WTC11 (cell line): ENCODE results near the gene SH3BP5.

DNA sequence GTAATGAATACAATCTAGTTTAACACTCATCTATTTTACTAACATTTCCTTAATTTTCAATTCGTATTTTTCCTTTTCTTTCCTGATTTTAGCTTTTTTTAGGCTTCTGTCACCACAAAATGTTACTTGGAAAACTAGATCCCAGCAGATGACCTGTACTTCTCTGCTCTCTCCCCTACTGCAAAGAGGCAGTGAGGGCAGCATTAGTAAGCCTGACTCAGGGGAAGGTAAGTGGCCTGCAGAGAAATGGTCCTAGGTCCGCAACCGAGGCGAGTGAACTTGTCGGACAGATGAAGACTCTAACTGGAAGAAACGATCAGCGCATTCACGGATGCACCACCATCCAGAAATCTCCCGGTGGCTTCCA, 20.4 kb downstream of the TMEM43 start:
- PRO-cap = no peak

DNA sequence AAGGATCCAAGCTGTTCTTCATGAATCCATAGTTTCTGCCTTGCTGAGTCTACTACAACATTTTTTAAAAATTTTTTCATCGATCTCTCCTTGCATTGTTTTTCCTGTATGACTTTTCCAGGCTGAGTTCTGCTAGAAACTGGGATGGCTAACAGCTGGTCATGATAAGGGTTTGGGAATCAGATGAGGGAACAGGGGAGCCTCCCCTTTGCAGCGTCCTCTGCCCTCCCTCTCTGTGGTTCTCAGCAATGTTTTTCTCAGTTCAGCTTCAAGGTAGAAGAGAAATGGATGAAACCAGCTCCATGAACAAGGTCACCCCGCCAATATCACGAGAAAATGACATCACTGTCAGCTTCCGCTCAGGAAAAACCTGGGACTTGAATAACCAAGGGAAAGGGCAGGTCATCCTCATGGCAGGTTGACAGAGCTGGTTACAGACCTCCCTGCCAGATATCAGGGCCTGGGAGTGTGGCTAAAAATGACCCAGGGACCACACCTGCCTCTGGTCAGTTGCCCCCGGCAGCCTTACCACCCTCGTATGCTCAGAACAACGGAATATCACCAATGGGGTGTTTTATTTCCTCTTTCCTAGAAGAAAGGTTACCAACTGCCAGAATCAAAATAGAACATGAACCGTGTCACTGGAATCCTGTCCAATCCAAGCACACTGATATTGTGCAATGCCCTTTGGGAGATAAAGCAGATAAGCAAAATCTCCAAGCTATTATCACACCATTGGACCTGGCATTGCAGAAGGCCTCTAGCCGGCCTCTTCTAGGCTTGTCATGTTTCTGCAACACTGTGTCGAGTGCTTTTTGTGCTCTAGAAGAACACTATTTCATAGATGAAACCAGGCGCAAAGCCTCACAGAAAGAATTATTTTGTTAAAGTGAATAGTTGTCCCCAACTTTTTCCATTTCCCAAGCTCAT, 26.1 kb downstream of the LSM3 start:
- PRO-cap = no peak

DNA sequence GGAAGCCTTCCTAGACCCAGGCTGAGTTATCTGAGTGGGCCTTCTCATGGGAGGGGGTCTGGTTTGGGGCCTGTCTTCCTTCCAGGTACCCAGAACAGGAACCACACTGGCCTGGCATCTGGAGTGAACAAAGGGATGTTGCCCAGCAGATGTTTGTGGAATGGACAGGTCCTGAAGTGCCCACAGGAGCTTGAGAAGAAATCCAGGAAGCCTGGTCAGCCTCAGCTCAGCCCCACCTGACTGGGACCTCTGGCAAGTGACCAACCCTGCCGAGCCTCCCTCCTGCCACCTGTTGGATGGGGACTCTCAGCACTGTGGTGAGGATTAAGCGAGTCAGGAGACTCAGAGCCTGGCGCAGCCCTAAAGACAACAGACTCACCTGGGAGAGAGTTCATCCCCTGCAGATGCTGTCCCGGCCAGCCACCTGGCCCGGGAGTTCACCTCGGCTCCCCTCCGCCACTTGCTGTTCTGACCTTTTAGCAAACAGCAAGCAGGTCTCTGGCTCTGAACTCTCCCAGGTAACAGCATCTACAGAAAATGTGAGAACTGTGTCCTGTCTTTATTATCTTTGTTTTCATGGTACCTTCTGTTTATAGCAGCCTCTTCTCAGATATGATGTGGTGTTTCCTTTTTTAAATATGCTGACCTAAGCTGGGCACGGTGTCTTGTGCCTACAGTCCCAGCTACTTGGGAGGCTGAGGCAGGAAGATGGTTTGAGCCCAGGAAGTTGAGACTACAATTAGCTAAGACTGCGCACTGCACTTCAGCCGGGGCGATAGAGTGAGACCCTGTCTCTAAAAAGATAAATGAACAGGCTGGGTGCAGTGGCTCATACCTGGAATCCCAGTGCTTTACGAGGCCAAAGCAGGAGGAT, 32.6 kb upstream of the SLC6A6 start:
- PRO-cap = unidirectional peak, minus-strand start at position 258 of the sequence

GRCh38 chr3:14377653-14378156, 24.7 kb upstream of the SLC6A6 start:
- PRO-cap = no peak

- PRO-cap = no peak
These were observed 13.2 kb upstream of the SLC6A6 start for GRCh38 chr3:14389078-14389784.

GRCh38 chr3:14418181-14418984, 16.0 kb downstream of the SLC6A6 start:
- PRO-cap = no peak

GRCh38 chr3:14464860-14465443, 62.5 kb downstream of the SLC6A6 start:
- PRO-cap = unidirectional peak, minus-strand start at chr3:14465162

- PRO-cap = no peak
These were observed 7.6 kb downstream of the GRIP2 start for GRCh38 chr3:14532461-14533101.

DNA sequence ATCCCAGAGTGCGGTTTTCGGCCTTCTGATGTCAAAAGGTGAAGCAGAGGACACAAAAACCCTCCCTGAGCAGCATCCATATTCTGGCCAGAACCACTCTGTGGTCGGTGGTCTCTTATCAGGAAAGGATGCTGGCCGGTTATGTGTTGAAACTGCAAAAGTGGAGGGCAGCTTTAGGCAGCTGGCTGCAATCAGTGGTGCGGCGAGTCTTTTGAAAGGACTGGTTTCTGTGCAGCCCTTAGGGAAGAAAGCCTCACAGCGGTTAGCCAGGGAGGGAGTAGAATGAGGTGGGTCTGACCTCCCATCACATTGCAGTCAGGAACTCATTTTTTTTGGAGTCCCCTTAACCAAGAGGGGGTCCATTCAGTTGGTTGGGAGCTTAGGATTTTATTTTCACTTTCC, 34.6 kb upstream of the CCDC174 start:
- PRO-cap = no peak

DNA sequence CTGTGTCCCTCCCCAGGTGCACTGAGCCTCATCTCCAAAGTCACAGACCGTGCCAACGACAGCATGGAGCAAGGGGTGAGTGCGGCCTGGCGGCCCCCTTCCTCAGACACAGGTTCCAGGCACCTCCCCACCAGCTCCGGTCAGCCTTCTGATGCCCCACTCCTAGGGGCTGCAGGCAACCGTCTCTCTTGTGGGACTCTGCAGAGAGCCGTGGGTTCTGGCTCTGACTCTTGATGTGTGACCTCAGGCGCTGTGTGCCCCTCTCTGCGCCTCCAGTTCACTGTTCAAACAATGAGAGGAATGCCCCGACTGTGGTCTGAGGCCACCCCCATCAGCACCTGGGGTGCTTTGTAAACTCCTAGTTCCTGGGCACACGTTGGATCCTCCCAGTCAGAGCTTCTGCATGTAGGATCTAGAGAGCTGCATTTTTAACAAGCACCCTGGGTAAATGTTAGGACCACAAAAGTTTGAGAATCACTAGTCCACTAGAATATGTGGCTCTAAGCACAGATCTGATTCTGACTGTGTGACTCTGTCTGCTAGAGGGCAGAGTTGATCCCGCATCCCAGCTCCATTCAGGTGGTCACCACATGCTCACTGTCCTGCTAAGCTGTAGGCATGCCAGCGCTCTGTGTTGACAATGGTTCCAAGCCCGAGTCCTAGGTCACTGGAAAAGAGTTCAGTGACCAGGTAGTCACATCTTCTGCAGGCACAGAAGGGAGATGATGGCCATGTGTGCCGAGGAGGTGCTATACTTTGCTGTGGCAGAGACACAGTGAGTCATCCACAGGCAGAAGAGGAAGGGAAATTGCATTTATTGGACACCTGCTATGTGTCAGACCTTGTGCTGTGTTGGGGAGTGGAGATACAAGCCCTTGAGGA, 46.2 kb upstream of the NR2C2 start:
- PRO-cap = bidirectional peak, plus-strand start at position 393 of the sequence, minus-strand start at position 181 of the sequence

DNA sequence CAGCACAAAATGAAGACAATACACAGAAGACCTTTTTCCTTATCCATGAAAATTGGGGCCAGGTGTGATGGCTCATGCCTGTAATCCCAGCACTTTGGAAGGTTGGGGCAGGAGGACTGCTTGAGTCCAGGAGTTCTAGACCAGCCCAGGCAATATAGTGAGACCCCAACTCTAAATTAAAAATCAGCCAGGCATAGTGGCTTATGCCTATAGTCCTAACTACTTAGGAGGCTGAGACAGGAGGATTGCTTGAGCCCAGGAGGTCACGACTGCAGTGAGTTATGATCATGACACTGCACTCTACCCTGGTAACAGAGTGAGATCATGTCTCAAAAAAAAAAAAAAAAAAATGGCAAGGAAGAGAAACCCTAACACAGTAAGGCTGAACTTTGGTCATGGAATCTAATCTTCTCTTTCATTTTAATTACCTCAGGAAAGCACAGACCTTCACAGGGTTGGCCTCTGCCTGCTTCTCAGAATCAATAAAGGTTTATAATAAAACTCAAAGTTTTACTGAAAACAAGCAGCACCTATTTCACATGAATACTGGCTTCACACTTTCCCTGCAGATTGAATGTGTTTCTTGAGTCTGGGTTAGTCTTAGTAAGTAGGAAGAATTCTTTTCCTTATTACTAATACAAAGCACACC, 11.8 kb upstream of the NR2C2 start:
- PRO-cap = no peak

- PRO-cap = no peak
These were observed 1.5 kb upstream of the NR2C2 start for GRCh38 chr3:14945803-14946393.

GRCh38 chr3:14962120-14962728, 14.8 kb downstream of the NR2C2 start:
- PRO-cap = no peak

DNA sequence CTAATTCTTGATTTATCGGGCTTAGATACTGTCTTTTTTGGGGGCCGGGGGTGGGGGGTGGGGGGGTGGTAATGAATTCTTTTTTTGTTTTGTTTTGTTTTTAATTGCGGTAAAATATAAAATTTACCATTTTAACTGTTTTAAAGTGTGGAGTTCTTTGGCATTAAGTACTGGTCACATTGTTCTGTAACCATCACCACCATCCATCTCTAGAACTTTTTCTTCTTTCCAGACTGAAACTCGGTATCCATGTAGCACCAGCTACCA, 22.8 kb downstream of the NR2C2 start:
- PRO-cap = no peak

DNA sequence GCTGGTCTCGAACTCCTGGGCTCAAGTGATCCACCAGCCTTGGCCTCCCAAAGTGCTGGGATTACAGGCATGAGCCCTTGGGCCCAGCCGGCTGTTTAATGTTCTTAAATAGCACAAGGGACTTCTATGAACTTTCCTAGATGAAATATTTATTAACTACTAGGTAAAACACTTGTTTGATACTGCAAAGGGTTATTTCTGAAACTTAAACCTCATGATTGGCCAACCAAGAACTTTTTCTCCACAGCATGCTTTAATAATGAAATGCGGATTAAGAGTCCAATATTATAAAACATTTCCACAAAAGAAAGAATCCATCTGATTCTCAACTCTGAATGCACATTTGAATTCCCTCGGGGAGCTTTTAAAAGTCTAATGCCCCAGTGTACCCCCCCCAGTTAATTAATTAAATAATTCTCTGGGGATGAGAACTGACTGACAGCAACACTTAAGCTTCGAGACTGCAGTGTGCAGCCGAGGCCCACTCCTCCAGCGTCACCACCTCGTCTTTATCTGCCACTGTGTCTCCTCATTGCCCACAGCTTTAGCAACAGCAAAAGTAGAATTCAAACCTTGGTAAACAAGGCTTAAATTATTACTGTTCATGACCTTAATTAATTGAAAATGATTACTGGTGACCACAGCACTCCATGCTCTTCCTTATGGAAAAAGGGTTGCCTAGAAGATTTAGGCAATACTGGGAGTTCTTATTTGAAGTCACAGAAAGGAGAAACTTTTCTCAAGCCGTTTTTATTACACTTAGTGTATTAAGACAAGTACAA, 48.3 kb downstream of the CAPN7 start:
- PRO-cap = no peak

GRCh38 chr3:15258602-15259821, 53.0 kb downstream of the CAPN7 start:
- PRO-cap = no peak

DNA sequence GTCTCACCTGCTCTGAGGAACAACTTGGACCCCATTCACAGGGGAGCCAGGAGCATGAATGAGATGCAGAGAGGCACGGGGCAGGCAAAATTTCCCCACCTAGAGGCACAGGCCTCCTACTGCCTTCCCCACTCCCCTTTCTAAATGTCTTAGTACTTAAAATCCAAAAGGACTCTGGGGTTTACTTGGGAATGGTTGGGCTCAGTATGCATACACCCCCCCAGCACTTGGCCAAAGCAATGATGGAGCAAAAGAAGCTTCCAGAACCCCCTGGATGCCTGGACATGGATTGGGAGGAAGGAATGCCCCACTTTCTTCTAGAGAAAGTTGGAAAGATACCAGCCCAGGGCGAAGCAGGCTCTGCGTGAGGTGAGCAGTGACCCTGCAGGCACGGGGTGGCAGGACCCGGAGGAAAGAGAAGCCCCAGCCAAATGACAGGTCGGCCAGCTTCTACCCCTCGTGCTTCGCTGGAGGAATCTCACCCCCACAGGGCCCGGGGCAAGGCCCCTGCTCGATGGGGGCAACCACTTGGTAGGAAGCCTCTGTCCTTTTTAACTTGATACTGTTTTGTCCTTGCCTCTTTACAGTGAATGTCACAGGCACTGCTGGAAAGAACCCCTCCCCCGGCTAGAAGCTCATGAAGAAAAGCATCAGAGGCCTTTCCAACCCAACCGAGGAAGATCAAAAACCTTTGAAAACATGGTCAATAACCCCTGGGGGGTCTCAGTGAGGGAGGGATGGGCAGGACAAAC, 54.6 kb downstream of the SH3BP5 start:
- PRO-cap = no peak

- PRO-cap = no peak
These were observed 39.5 kb downstream of the SH3BP5 start for GRCh38 chr3:15292674-15293541.

GRCh38 chr3:15326102-15326729, 6.2 kb downstream of the SH3BP5 start:
- PRO-cap = no peak

DNA sequence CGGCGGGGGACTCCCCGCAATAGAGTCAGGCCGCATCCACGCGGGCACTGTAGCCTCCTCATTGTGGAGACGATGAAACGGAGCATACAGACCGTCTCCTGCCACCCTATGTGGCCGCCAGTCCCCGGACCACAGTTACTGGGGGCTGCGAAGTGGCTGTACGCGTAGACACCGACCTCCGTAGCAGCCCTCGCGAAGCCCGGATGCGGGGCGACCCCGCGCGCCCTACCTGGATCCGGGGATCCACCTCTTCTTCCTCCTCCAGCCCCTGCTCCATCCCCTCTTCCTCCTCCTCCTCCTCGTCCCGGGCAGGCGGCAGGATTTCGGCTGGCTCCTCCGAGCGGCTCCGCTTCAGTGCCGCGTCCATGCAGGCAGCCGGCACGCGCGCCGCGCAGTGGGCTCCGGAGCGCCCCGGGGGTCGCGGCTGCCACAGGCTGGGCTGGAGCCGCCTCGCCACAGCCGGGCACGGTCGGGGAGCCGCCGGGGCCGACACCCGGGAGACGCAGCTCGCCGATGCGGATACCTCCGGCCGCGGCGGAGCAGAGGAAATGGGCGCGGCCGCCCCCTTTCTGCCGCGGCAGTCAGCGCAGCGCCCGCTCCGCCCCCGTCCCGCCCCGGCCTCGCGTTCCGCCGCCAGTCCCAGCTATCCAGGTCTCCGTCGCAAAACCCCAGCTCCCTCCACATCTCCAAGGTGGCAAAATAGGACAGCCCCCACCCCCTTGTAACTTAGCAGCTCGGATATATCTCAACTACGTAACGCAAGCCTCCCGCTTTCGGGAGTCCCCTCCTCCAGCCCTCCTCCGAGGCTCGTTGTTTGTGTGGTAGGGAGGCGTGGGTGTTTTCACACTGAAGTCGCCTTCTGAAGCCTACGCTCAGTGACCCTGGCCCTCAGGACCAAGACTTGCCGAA, at the start of gene SH3BP5:
Gene SH3BP5, minus strand, starts transcription at position 545 of the 909 bp plus-strand sequence.
- PRO-cap = bidirectional peak, plus-strand start at position 852 of the sequence, minus-strand start at position 536 of the sequence